Cardiac septum (tissue), 1 donor: ENCODE results near the genes IL15, GYPB, GYPA and OTUD4.

- PRO-cap, result bidirectional peak, plus-strand start at chr4:140935483, minus-strand start at chr4:140935338
Measured at GRCh38 chr4:140935262-140935752, 179.1 kb upstream of the TBC1D9 start.

GRCh38 chr4:141153980-141154752 is 20.9 kb upstream of the RNF150 start:
- PRO-cap, result no peak

GRCh38 chr4:141232415-141232812 is 11.7 kb downstream of the ZNF330 start:
- PRO-cap, result no peak

DNA sequence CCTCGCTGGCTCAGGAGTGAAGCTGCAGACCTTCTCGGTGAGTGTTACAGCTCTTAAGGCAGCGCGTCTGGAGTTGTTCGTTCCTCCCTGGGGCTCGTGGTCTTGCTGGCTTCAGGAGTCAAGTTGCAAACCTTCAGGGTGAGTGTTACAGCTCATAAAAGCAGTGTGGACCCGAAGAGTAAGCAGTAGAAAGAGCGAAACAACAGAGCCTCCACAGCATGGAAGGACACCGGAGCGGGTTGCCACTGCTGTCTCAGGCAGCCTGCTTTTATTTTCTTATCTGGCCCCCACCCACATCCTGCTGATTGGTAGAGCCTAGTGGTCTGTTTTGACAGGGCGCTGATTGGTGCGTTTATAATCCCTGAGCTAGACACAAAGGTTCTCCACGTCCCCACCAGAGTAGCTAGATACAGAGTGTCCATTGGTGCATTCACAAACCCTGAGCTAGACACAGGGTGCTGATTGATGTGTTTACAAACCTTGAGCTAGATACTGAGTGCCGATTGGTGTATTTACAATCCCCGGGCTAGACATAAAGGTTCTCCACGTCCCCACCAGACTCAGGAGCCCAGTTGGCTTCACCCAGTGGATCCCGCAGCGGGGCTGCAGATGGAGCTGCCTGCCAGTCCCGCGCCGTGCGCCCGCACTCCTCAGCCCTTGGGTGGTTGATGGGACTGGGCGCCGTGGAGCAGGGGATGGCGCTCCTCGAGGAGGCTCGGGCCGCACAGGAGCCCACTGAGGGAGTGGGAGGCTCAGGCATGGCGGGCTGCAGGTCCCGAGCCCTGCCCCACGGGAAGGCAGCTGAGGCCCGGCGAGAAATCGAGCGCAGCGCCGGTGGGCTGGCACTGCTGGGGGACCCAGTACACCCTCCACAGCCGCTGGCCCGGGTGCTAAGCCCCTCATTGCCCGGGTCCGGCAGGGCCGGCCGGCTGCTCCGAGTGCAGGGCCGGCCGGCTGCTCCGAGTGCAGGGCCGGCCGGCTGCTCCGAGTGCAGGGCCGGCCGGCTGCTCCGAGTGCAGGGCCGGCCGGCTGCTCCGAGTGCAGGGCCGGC is 112.0 kb downstream of the ZNF330 start:
- PRO-cap, result unidirectional peak, minus-strand start at position 241 of the sequence; unidirectional peak, plus-strand start at position 585 of the sequence

GRCh38 chr4:141635913-141636702 is at the start of gene IL15:
Gene IL15 (plus strand): TSS chr4:141636583.
- PRO-cap, result no peak

GRCh38 chr4:142196335-142197050 is 560.1 kb downstream of the IL15 start:
- PRO-cap, result no peak

DNA sequence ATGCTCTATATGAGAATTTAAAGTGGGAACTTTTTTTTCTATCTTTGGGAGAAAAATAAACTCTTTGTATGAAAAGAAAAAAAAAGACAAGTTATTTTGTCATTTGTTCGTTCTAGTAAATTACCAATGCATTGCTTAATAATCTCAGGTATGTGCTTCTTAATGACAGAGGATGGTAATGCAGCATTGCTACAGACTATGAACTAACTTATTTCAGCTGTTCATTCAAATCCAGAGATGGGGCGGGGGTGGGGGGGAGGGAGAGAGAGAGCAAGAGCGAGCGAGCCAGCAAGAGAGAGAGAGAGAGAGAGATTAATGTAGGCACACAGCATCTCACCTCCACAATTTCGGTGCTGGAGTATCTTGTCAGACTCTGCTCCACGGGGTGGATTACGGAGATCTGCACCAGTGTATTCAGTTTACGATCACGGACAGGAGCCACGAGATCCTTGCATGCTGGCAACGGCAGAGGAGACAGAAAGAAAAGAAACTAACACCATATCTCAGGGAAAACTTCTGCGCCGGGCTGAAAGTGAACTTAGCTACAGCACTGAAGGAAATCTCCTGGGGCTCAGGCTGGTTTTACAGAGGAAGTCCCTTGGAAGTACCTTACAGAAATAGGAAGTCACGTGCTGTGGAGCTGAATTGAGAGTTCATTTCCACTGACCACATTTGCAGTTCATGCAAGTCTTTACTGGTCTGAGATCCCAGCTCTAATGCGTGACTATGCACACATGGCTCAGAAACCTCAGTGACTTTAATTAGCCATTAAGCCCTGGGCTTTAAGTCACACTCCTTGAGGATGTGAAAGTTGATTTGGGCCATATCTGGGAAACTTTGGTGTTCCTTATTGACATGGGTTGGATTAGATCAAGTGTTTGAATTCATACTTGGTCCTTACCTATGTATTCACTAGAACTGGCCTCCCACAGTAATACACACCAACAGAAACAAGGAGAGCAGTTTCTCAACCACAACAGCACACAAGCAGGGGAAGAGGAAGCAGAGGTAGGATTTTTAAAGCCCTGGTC is 440.9 kb downstream of the INPP4B start:
- PRO-cap, result bidirectional peak, plus-strand start at position 702 of the sequence, minus-strand start at position 566 of the sequence

DNA sequence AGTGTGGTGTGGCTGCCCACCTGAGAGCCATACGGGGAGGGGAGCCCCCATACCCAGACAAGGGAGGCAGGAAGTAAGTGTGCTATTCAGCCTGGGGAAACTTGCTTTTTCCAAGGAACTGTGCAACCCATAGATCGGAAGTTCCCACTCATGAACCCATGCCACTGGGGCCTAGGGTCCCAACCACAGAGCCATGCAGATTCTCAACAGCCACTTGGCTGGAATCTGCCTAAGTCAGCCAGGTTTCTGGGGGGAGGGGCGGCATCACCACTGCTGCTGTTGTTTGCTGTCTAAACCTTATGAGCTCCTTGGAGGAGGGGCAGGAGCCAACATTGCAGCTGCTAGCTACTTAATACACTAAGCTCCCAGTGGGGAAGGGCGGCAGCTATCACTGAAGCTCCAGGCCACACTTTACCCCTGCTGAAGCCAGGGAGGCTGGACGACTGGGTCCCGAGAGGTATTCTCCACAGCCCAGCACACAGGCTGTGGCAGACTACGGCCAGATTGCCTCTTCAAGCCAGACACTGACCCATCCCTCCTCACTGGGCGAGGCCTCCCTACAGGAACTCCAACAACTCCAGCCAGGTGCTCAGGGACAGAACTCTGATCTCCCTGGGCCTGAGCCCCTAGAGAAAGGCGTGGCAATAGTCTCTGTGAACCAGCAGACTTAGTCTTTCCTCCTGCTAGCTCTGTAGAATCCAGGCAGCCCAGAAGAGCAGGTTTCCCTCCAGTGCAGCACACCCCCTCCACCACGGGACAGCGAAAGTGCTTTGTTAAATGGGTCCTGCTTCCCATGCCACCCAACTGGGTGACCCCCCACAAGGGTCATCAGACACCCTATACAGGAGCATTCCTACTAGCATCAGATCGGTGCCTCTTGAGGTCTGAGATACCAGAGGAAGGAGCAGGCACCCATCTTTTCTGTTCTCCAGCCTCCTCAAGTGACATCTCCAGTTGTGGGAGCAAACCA is 410.2 kb downstream of the INPP4B start:
- PRO-cap, result no peak

DNA sequence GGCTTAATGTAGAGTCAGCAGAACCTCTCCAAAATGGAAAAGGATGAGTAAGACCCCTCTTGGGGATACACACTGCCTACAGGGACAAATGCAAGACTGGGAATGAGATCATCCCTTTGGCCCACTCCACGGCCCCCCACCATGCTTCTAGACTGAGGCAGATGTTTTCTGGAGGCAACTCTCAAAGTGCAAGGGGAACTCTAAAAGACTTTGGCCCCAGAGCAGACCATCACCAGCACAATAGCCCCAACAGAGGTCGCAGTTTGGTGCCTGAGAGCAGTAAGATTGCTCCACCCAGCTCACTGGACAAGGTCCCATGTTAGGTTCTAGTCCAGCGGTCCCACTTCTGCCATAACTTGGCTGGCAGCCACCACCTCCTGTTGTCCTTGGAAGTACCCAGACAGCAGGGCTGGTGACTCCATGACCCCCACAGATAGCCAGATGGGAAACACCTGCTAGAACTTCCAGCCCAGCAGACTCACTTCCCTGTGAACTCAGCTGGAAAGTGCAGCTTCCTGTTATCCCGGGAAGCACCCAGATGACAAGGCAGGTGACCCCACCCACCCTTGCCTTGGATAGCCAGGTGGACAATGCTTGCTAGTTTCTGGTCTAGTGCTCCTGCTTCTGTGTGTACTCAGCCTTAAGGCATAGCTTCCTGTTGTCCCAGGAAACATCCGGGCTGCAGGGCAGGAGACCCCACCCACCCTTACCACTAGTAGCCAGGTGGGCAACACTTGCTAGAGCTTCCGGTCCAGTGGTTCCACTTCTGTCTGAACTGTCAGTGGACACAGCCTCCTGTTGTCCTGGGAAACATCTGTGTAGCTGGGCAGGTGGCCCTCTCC is 372.5 kb downstream of the INPP4B start:
- PRO-cap, result no peak

DNA sequence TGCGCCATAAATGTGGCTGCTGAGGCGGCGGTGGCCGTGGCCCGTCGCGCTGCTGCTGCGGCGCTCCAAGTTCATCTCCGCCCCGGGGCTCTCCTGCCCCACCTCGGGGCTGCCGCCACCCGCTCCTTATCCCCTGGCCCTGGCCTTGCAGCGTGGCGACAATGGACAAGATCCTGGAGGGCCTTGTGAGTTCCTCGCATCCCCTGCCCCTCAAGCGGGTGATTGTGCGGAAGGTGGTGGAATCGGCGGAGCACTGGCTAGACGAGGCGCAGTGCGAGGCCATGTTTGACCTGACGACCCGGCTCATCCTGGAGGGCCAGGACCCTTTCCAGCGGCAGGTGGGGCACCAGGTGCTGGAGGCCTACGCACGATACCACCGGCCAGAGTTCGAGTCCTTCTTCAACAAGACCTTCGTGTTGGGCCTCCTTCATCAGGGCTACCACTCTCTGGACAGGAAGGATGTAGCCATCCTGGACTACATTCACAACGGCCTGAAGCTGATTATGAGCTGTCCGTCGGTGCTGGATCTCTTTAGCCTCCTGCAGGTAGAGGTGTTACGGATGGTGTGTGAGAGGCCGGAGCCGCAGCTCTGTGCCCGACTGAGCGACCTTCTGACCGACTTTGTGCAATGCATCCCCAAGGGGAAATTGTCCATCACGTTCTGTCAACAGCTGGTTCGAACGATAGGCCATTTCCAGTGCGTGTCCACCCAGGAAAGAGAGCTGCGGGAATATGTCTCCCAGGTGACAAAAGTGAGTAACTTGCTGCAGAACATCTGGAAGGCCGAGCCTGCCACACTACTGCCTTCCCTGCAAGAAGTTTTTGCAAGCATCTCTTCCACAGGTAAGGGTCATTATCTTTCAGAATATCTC is 809 bp downstream of the USP38 start:
- PRO-cap, result no peak

- PRO-cap, result no peak
Measured at GRCh38 chr4:143395544-143396576, 59.2 kb downstream of the GAB1 start.

DNA sequence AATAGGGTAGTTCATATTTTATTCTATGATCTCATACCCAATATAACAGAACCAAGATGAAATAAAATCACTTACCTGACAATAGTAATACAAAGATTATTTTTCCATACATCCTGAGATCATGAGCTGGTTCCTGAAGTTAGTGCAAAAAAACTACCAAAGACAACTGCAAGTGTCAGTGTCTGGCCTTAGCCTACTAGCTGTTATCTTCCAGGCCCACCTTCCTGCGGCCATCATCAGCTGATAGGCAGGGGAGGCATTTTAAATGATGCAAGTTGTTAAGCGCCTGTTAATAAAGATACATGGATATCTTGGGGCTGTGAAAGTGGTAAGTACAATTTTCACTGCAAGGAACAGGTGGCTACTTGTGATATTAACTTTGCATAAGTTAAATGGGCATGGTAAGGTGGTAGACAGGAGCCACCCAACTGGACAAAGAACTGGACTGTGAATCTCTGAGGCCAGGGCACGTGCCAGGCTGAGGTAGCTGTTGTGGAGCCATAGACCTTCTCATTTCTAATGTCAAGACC is at the start of gene GYPB:
Gene GYPB (minus strand): TSS at position 205 of the 530 bp plus-strand sequence.
- PRO-cap, result no peak

DNA sequence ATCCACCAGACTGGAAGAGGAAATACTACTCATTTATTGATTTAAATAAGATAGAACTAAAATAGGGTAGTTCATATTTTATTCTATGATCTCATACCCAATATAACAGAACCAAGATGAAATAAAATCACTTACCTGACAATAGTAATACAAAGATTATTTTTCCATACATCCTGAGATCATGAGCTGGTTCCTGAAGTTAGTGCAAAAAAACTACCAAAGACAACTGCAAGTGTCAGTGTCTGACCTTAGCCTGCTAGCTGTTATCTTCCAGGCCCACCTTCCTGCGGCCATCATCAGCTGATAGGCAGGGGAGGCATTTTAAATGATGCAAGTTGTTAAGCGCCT is at the start of gene GYPA:
Gene GYPA (minus strand): TSS at position 255 of the 348 bp plus-strand sequence.
- PRO-cap, result no peak

DNA sequence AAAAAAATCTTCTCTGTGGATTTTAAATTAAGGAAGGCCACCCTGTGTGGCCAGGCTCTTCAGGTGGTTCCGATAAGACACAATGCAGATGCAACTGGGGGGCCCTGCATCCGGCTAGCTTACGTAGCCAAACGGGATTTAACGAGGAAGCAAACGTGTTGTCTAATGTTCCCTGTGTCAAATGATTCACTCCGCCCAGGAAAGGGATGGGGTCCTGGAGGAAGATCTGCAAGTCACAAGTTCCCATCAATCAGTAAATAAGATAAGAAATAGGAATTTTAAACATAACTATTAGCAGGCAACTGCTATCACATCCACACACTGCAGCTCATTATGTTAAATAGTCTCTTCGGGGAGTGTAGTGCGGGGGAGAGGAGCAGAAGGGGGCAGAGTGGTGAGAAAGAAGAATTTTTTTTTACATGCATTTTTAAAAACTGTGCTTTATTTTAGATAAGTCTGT is 216.5 kb upstream of the GYPA start:
- PRO-cap, result no peak

DNA sequence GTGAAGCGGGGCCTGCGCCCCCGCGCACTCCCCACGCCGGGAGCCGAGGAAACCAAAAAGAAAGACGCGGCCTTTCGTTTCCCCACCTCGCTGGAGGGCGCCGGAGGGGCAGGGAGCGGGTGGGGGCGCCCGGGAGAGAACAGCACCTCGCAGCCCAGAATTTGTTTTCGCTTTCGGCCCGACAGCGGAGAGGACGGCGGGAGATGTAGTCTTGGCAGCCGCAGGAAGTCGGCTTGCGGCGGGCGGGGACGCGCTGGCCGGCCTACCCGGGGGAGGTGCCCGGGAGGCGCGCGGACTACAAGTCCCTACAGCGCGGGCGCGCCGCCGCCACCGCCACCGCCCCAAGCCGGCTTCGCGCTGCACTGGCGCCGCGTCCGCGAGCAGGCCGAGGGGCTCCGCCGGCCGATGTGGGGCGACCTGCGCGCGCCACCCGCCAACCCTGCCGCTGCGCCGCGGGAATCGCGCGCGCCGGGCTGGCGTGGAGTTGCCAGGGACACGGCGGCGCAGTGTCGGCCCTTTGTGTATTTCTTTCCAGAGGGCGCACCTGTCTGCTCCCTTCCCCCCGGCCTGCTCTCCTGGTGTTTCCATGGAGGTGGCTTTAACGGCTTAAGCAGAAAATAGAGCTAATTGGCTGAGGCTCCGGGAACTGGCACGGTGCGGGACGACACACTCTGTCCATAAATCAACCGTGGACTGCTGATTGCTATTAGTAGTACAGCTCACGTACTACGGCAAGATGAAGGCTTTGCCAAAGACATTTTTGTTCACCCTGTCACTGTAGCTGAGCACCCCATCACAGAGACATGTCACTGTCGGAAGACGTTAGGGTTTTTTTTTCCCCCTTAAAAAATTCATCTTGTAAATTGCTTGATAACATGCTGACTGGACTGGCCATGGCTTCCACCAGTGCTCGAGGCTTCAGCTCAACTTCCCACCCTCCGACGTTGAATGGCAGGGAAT is at the start of gene OTUD4:
Gene OTUD4 (minus strand): TSS at position 198 of the 960 bp plus-strand sequence.
- PRO-cap, result bidirectional peak, plus-strand start at position 327 of the sequence, minus-strand start at position 141 of the sequence

- PRO-cap, result no peak
Measured at GRCh38 chr4:145195492-145196136, 15.2 kb upstream of the OTUD4 start.

GRCh38 chr4:145482562-145483479 is 1.2 kb downstream of the SMAD1 start:
- PRO-cap, result bidirectional peak, plus-strand start at chr4:145482815, minus-strand start at chr4:145482871

- PRO-cap, result no peak
Measured at GRCh38 chr4:145892043-145892611, 46.5 kb downstream of the ZNF827 start.

GRCh38 chr4:146033000-146033735 is 94.5 kb upstream of the ZNF827 start:
- PRO-cap, result no peak

GRCh38 chr4:146407396-146408586 is 113.9 kb downstream of the SLC10A7 start:
- PRO-cap, result no peak